Osteoblast (primary cell): Measurements from ENCODE around the gene KCNT2.

- CAGE, long polyA plus RNA: no peak
- RRBS: 3% methylated on average over 8 of the region's 47 CpGs
Observed at GRCh38 chr1:196608303-196609442, at the start of gene KCNT2. TSS of gene KCNT2 (minus strand) at chr1:196608440.

DNA sequence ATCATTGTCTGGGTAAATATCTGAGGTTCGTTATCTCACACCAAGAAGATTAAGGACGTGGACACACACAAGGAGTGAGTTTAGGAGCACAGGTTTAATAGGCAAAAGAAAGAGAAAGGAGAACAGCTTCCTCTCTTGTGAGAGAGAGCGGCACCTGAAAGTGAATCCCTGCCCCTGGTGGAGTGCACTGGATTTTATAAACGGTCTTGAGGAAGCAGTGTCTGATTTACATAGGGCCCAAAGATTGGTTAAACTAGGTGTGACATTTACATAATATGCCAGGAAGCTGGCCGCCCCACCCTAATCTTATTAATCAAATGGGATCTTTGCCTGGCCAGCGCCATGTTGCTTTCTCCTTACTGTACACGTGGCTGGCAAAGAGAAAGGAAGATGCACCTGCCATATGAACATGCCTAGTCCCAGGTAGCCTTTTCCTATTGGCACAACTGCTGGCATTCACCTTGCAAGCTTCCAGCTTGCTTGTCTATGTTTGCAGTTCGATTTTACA lies 38.7 kb downstream of the CFH start:
- CAGE, long polyA plus RNA: no peak
- RRBS: no CpG with 5 or more reads among the region's 8 CpGs

GRCh38 chr1:196743265-196743786 lies 31.3 kb upstream of the CFHR3 start:
- CAGE, long polyA plus RNA: no peak
- RRBS: no CpG with 5 or more reads among the region's 5 CpGs

- CAGE, long polyA plus RNA: no peak
- RRBS: no CpG with 5 or more reads among the region's 8 CpGs
Observed at GRCh38 chr1:196896380-196896885, 8.6 kb downstream of the CFHR4 start.

- CAGE, long polyA plus RNA: no peak
- RRBS: no CpG with 5 or more reads among the region's 1 CpG
Observed at GRCh38 chr1:196907878-196908227, 20.0 kb downstream of the CFHR4 start.

GRCh38 chr1:196944593-196944792 lies 955 bp downstream of the CFHR2 start:
- CAGE, long polyA plus RNA: no peak
- RRBS: no CpG with 5 or more reads among the region's 1 CpG

GRCh38 chr1:197464041-197464450 lies 196.0 kb downstream of the CRB1 start:
- CAGE, long polyA plus RNA: no peak
- RRBS: no CpG with 5 or more reads among the region's 7 CpGs

- CAGE, long polyA plus RNA: no peak
- RRBS: no CpG with 5 or more reads among the region's 2 CpGs
Observed at GRCh38 chr1:197884050-197884249, 18.5 kb upstream of the C1orf53 start.

DNA sequence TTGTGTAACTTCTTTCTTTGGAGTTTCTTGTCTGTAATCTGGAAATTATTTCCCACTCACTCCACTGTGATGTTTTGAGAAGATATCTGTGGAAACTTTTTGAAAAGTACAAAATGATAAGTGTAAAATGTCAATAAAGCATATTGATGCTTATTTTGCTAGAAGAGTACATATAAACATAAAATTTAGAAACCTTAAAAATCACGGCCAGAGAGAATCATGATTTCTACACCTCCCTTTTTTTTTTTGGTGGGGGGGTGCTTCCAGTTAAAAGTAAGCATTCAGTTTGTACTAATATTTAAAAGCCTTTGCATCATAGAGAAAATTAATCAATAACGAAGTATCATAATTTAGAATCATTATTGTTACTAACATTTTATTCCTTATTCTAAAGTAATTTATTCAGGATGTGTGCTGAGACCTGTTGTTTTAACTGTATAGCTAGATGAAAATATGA lies 23.2 kb downstream of the NEK7 start:
- CAGE, long polyA plus RNA: no peak
- RRBS: no CpG with 5 or more reads among the region's 2 CpGs

GRCh38 chr1:198191769-198192408 lies 35.1 kb downstream of the NEK7 start:
- CAGE, long polyA plus RNA: no peak
- RRBS: no CpG with 5 or more reads among the region's 1 CpG

DNA sequence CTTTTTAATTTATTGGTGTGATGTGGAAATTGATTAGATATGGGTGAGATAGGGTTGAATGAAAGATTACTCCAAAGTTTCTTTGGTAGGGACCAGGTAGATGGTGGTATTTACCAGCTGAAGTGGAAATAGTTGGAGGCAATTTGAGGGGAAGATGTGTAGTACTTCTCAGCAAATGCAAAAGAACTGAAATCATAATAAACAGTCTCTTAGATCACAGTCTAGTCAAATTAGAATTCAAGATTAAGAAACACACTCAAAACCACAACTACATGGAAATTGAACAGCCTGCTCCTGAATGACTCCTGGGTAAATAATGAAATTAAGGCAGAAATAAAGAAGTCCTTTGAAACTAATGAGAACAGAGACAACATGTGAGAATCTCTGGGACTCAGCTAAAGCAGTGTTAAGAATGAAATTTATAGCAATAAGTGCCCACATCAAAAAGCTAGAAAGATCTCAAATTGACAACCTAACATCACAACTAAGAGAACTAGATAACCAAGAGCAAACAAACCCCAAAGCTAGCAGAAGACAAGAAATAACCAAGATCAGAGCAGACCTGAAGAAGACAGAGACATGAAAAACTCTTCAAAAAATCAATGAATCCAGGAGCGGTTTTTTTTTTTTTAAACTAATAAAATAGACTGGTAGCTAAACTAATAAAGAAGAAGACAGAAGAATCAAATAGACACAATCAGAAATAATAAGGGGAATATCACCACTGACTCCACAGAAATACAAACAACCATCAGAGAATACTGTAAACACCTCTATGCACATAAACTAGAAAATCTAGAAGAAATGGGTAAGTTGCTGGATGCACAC lies 35.8 kb downstream of the NEK7 start:
- CAGE, long polyA plus RNA: no peak
- RRBS: no CpG with 5 or more reads among the region's 1 CpG

DNA sequence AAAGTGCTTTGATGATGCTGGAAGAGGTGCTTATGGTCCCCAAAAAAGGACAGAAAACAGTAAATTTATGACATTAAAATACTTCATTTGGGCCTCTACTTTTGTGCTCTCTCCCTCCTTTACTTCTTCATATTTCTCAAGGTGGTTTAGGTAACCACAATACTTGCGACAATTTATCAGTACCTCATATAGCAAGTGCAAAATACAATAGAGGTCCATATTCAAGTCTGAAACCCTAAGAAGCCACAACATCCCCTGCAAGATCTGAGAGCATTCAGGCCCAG lies 24.2 kb upstream of the ATP6V1G3 start:
- CAGE, long polyA plus RNA: no peak
- RRBS: no CpG with 5 or more reads among the region's 1 CpG

DNA sequence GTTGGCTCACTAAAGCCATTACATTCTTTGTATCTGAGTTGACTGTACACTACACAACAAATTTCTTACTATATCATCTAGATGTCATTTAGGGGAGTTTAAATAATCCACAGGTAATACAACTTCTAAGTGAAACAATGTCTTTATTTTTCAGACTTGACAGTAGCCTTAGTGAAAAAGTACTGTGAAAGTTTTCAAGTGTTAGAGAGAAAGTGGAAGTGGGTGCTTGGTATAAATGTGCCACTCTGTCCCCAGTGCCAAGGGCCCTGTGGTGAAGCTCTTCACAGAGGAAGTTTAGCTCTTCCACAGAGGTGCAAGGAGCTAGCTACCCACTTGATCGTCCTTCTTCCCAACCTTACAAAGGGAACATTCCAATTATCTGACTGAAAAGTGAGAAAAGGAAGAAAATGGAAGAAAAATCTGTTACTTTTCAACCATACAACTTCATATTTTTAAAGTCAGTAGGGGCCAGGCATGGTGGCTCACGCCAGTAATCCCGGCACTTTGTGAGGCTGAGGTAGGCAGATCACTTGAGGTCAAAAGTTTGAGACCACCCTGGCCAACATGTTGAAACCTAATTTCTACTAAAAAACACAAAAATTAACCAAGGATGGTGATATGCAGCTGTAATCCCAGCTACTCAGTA lies 41.1 kb upstream of the PTPRC start:
- CAGE, long polyA plus RNA: no peak
- RRBS: no CpG with 5 or more reads among the region's 3 CpGs

GRCh38 chr1:198619796-198620205 lies 19.0 kb upstream of the PTPRC start:
- CAGE, long polyA plus RNA: no peak
- RRBS: no CpG with 5 or more reads among the region's 3 CpGs

- CAGE, long polyA plus RNA: no peak
- RRBS: no CpG with 5 or more reads among the region's 1 CpG
Observed at GRCh38 chr1:198622444-198622957, 16.3 kb upstream of the PTPRC start.

DNA sequence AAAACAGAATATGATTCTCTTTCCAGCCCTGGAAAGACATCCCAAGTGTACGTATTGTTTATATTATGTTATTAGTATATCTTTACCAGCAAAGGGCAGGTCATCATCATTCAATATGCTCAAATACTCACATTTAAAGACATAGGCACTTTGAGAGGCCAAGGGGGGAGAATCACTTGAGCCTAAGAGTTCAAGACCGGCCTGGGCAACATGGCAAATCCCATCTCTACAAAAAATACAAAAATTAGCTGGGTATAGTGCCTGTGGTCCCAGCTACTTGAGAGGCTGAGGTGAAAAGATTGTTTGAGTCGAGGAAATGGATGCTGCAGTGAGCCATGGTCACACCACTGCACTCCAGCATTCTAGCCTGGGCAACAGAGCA lies 27.0 kb downstream of the PTPRC start:
- CAGE, long polyA plus RNA: no peak
- RRBS: no CpG with 5 or more reads among the region's 3 CpGs

DNA sequence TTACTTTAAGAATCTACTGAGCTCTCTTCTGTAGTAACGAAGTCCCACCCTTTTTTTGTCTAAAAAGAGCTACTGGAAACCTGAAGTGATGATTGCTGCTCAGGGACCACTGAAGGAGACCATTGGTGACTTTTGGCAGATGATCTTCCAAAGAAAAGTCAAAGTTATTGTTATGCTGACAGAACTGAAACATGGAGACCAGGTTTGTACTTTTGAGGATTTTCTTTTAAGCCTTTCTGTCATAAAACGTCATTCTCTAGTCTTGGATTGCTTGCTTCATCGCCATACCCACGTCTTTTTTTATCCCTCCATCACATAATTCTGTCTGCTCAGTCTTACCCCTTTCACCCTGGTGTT lies 111.6 kb downstream of the PTPRC start:
- CAGE, long polyA plus RNA: no peak
- RRBS: no CpG with 5 or more reads among the region's 4 CpGs

- CAGE, long polyA plus RNA: no peak
- RRBS: no CpG with 5 or more reads among the region's 2 CpGs
Observed at GRCh38 chr1:198920060-198920572, 281.3 kb downstream of the PTPRC start.

DNA sequence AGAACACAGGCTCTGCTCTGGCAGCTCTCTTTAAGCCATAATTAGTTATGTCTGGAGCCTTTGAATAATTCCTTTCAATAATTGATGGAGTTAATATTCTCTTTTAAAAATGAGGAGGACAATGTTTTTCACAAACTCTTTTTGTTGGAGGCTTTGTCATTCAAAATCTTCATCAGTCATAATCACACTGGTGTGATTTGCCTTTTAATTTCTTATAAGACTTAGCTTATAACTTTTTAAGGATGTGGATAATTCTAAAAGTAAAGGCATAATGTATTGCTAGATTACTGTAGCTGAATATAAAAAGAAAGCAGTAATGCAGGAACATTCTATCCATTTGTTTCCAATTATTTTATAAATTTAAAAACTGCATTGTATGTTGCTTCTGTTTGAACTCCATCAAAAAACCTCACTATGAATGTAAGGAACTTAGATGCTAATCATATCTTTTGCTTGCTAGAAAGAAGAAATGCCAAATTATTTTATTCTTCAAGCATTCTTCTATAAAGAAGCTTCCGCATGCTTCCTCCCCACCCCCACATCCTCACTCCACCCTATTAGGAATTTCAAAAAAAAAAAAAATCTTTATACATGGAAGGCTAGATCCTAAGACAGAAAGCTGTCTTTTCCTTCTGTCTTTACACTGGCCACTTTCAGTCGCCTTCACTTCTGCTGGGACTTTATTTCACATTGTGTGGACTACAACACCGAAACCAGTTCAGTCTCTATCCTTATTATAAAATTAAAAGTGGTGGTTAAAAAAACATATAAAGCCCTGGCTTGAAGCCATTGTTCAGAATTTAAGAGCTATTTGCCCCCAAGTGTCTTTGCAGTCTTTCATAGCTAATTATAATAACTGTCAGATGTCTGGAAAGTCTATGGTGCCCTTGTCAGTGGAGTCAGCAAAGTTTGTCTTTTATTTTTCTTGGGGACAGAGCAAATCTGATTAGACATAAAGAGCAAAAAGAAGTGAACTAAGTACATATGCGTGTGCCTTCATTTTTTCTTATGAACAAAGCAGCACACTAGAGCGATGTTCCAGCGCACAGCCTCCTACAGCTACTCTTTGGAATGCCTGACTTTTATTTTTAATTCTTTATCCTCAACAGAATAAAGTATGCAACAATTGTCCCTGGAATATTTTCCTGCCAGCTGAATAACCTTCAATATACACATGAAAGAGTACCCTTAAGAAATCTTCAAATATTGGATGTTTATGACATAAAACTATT lies 297.5 kb downstream of the PTPRC start:
- CAGE, long polyA plus RNA: no peak
- RRBS: no CpG with 5 or more reads among the region's 6 CpGs

GRCh38 chr1:200033360-200033863 lies 5.9 kb downstream of the NR5A2 start:
- CAGE, long polyA plus RNA: no peak
- RRBS: no CpG with 5 or more reads among the region's 10 CpGs